Measurements from ENCODE around the genes PDE6A, CDX1, CAMK2A and ARSI.

GRCh38 chr5:149938895-149939486, 5.6 kb downstream of the PDE6A start:
- PRO-cap, result no peak

DNA sequence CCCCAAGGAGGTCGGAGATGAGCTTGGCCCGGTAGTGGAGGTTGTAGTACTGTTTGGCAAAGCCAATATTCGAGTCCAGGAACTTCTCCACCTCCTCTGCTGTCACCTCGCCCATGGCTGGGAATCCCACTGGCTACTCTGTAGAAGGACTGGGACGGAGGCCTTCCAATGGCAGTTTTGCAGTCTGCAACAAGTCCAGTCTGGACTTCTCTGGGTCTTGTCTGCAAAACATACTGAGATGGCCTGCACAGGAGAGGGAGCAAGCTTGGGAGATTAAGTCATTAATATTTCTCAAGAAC, at the start of gene PDE6A:
PDE6A (minus strand) TSS at position 235 of the 299 bp plus-strand sequence.
- PRO-cap, result no peak

DNA sequence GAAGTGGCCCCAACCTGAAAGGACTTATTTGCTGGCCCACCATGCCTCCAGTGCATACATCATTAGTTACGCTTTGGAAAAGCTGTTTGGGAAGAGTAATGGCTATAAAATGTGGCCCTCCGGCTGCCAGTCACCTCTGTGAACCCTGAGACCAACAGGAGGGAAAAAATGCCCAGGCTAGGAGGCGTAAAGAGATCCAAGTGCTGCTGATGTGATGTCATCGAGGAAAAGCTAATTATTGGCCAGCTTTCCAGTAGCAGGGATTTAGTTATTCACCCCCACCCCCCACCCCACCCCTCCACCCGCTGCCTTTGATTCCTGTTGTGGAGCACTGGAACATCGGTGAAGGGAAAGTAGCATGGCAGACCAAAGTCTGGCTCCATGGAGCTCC, 2.6 kb upstream of the SLC26A2 start:
- PRO-cap, result no peak

GRCh38 chr5:150114388-150114917, 28.1 kb upstream of the CSF1R start:
- PRO-cap, result no peak

GRCh38 chr5:150133508-150133944, 22.1 kb downstream of the PDGFRB start:
- PRO-cap, result no peak

- PRO-cap, result no peak
Observed at GRCh38 chr5:150138447-150139267, 17.0 kb downstream of the PDGFRB start.

GRCh38 chr5:150158428-150158973, 2.9 kb upstream of the PDGFRB start:
- PRO-cap, result no peak

GRCh38 chr5:150166299-150166905, at the start of gene CDX1:
Gene CDX1 (plus strand): TSS chr5:150166778.
- PRO-cap, result no peak

DNA sequence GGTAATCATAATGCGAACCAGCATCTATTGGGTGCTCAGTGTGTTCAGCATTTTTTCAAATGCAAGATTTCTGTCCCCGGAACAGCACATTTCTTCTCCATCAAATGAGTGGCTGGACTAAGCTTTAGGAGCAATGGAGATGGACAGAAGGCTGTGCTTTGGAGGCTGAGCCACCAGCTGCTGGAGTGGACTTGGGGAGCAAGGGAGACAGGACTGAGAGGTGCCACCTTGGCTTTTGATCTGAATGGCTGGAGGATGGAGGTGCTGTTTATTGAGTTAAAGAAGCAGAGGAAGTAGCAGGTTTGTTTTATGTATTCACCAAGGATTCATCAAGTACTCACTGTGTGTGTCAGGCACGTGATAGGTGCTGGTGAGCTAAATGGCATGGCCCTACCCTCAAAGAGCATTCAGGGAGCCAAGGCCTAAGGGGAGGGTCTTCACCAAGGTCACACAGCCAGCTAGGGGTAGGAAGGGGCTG, 7.1 kb downstream of the CDX1 start:
- PRO-cap, result no peak

- PRO-cap, result no peak
Observed at GRCh38 chr5:150180548-150181384, 9.1 kb upstream of the SLC6A7 start.

GRCh38 chr5:150289571-150290171, at the start of gene CAMK2A:
Gene CAMK2A (minus strand): TSS chr5:150289773.
- PRO-cap, result no peak

GRCh38 chr5:150299355-150299907, 3.3 kb downstream of the ARSI start:
- PRO-cap, result no peak

- PRO-cap, result no peak
Observed at GRCh38 chr5:150302083-150303404, at the start of gene ARSI. Gene ARSI (minus strand): TSS chr5:150302905.

DNA sequence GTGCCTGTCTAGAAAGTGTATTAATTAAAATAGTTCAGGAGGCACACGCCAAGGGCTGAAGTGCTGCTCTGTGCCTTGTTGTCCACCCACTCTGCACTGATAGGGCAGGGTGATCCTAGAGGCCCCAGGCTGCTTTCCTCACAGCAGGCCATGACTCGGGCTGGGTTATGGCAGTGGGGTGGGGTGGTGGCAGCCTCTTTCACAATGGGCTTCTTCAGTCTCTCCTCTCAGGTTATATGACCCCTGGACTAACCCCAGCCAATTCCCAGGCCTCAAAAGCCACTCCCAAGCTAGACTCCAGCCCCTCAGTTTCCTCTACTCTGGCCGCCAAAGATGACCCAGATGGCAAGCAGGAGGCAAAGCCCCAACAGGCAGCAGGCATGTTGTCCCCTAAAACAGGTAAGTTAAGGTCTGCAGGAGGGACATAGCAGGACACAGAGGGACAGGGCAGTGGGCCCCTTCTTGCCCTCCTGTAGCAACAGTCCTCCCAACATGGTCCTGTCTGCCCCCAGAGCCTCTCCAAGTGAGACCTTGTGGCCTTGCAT, 19.5 kb downstream of the CD74 start:
- PRO-cap, result no peak

GRCh38 chr5:150399543-150400465, 12.9 kb downstream of the CD74 start:
- PRO-cap, result no peak

DNA sequence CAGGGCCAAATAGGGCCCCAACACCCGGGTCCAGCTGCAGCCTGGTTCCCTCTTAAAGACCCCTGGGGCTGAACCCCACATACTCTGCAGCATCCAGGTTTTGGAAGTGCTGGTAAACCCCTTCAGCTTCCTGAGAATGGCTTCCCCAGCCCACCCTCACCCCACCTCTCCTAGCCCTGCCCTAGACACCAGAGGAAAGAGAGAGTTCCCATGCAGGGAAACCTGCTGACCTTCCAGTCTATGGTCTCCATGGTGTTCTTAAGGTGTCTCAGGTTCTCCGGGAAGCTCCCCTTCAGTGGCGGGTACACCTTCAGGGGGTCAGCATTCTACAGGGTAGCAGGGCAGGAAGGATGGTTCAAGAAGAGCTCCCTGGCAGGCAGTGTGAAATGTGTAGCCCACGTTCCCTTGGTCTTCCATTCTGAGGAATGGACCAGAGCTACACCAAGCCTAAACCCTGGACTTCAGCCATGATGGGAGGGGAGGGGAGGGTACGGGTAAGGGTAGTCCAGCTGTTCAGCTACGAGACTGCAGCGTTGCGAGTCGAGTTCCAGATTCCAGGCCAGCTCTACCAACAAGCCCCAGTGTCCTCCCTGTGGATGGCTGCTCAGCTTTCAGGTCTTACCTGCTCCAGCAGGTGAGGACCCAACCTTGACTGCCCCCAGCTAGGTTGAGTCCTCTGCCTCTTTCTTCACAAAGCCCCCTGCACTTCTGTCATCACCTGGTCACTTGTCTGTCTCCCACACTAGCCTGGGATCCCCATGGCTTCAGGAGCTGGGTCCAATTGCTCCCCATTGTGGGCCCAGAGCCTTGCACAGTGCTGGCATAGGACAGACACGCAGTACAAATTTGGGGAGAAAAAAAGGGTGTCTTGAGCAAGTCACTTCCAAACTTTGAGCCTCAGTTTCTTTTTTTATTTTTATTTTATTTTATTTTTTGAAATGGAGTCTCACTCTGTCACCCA, 7.6 kb downstream of the CD74 start:
- PRO-cap, result no peak

GRCh38 chr5:150497548-150498305, 10.2 kb upstream of the NDST1 start:
- PRO-cap, result no peak

DNA sequence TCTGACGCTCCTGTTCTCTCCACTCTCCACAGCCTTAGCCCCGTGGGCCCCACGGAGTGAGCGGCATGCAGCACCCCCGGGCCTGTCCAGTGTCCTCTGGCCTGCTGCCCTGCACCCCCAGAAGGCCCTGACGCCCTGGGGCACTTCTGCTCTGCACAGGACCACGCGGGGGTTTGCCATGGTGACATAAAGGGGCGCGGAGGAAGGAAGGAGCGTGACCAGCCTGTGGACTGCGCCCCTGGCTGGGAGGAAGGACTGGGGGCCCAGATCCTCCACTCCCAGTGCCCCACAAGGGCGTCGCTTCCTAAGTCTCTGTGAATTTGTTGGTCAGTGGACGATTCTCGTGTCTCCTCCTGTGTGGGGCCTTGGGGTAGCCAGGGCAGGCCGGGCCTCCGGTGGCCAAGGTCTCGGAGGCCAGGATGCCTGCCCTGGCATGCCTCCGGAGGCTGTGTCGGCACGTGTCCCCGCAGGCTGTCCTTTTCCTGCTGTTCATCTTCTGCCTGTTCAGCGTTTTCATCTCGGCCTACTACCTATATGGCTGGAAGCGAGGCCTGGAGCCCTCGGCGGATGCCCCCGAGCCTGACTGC, 13.0 kb downstream of the NDST1 start:
- PRO-cap, result no peak

DNA sequence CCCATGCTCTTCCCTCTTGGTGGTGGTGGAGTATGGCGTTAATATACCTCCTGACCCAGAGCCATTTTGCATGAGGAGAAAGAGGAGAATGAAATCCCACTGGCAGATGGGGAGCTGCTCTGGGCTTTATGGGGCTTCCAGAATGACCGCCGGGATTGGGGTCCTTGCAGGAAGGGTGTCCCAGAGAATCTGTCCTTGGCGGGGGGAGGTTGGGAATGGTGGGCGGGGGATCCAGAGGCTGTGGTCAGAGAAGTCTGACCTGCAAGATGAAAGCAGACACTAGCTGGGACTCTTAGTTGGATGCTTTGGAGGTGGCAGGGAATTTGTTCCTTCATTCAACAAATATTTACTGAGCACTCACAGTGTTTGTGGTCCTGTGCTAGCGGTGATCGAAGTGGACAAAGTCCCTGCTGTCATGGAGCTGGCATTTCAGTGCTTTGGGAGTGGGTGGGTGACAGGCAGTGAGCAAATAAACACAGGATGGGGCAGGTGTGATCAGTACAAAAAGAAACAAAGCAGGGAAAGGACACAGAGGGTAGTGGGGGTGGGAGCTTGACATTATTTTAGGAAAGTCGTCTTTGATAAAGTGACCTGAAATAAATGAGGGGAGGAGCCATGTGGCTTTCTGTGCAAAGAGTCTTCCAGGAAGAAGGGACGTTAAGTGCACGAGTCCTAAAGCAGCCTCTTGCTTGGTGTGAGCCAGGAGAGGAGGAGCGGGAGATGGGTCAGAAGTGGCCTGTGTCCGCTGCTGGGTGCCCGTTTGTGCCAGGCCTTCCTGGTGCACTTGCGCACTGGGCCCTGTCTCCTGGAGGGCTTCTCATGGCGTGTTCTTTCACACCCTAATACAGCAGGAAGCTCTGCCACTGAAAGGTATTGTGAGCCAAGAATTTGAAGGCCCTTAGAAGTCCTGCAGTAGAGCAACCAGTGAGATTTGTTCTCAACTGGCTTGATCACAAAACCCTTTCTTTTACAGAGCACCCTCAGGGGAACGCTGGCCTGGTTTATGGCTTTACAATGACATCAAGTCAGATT, 14.6 kb downstream of the NDST1 start:
- PRO-cap, result no peak

DNA sequence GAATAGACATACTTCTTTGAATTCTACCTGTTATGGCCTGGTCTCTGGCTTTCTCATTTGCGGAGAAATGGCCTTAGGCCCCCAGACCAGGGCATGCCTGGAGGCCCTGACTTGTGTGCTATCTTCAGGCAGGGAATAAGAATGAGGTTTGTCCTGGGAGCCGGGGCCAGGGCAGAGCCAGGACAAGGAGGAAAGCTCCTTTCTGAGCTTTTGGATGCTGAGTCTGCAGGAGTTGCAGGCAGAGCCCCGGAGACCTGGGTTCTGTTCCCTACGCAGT, 47.4 kb upstream of the SYNPO start:
- PRO-cap, result unidirectional peak, plus-strand start at position 66 of the sequence